ENCODE measurements around a stretch of chr22.

- PRO-cap: no peak
Measured at GRCh38 chr22:37568087-37568718, 7.9 kb downstream of the CDC42EP1 start.

GRCh38 chr22:37571128-37571504 lies 8.8 kb downstream of the LGALS2 start:
- PRO-cap: no peak

- PRO-cap: no peak
Measured at GRCh38 chr22:37607832-37608061, 887 bp upstream of the GGA1 start.

GRCh38 chr22:37633099-37633557 lies 6.3 kb upstream of the SH3BP1 start:
- PRO-cap: no peak

- PRO-cap: no peak
Measured at GRCh38 chr22:37677533-37677821, 2.0 kb downstream of the LGALS1 start.

DNA sequence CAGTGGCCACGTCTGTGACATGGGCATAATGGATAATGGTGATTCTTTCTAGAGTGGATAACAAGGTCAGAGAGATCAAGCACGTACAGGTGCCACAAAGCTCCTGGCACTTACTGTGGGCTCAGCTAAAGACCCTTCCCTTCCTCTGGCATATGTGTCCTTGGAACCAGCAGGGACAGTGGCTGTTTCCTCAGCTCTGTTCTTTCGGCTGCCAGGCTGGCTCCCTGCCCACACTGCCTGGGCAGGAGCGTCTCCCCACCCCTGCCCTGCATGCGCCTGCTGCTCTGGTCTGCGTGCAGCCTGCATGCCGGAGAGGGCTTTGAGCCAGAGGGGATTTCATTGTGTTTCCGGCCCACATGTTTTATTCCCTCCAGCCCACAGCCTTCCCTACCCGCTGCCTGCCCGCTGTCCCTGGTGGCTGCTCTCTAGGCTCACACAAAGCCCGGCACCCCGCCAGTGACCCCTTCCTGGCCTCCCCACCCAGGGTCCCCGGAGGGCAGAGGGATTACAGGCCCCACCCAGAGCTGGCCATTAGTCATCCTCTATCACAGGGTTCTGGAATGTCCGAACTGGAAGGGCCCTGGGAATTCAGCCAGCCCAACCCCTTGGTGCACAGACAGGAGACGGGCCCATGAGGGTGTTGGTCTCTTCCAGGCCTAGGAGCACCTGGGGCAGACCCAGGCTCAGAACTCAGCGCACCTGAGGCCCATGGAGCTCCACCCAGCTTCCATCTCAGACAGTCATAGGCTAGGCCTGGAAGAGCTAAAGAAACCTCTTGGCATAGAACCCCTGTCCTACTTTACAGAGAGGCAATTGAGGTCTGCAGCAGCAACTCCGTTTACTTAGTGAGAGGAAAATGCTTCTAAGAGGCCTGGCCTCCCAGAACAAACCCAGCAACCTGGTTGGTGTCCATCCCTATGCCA lies 52.5 kb upstream of the H1-0 start:
- PRO-cap: no peak

- PRO-cap: no peak
Measured at GRCh38 chr22:37804384-37804829, 622 bp upstream of the H1-0 start.

DNA sequence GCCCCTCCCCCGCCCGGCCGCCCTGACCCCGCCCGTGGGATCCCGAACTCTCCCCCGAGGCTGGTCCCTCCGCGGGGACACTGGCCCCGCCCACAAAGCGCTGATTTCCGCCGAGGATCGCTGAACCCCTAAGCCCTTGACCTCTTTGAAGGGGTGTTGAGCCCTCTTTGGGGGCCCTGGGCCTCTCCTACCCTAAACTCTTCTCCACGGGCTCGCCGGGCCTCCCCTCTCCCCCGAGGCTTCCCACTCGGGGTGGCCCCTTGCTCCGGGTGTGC lies 585 bp downstream of the MICALL1 start:
- PRO-cap: no peak

GRCh38 chr22:37920169-37920454 lies 14.0 kb downstream of the MICALL1 start:
- PRO-cap: no peak

- PRO-cap: no peak
Measured at GRCh38 chr22:37936907-37937274, 16.5 kb downstream of the C22orf23 start.

GRCh38 chr22:37987156-37987750 lies 2.9 kb upstream of the SOX10 start:
- PRO-cap: no peak

DNA sequence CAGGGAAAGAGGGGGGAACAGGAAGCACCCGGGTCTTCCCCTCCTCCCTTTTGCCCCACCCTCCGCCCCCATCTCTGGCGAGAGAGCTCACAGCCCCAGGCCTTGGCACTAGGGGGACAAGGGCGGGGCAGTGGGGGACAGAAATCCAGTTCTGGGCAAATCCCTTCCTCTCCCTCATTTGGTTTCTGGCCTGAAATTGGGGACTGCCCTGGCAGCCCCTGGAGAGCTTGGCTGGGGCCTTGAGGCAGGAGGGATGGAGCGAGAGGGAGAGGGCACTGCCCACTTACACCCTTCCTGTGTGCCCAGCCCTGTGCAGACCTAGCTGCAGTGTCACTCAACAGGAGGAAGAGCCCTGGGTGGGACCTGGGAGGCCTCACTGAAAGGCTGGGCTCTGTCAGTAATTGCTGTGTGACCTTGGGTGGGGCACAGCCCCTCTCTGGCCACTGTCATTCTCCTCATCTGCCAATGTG lies 12.0 kb upstream of the SOX10 start:
- PRO-cap: no peak

DNA sequence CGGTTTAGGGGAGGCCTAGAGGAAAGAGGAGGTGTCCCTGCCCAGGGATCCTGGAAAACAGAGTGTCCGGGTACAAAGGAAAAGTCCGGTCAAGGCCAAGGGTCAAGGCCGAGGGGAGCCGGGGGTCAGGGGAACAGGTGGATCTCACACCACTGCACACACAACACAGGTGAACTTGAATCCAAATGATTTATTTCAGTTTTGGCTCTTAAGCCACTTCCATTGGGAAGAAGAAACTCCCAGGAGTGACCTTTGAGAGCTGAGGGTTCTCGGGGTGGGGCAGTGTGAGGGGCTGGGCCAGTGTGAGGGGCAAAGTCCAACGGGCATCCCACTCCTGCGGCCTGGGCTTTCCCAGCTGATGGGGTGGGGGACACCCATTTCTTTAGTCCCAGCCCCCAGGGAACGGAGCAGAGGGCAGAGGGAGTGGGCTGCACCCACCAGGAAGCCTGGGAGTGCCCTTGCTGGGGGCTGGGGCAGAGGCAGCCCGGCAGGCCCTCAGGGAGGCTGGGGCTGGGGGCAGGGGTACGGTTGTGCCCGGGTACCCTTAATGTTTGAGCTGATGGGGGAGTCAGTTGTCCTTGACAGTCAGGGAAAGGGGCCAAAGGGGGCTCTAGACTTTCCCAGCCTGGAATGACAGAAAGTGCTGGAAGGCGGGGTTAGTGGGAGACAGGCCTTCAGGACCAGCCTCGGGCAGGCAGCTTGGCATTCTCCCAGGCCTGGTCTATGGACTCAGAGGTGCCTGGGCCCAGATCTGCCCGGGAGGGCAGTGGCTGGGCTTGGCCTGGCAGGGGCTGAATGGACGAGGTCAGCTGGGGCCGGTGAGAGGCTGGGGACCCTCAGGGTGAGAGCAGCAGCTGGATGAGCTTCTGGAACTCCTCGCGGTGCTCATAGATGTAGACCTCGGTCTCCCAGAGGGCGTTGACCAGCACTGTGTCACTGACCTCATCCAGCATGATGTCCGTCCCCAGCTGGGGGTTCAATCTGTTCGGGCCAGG lies 1.1 kb upstream of the BAIAP2L2 start:
- PRO-cap: no peak

DNA sequence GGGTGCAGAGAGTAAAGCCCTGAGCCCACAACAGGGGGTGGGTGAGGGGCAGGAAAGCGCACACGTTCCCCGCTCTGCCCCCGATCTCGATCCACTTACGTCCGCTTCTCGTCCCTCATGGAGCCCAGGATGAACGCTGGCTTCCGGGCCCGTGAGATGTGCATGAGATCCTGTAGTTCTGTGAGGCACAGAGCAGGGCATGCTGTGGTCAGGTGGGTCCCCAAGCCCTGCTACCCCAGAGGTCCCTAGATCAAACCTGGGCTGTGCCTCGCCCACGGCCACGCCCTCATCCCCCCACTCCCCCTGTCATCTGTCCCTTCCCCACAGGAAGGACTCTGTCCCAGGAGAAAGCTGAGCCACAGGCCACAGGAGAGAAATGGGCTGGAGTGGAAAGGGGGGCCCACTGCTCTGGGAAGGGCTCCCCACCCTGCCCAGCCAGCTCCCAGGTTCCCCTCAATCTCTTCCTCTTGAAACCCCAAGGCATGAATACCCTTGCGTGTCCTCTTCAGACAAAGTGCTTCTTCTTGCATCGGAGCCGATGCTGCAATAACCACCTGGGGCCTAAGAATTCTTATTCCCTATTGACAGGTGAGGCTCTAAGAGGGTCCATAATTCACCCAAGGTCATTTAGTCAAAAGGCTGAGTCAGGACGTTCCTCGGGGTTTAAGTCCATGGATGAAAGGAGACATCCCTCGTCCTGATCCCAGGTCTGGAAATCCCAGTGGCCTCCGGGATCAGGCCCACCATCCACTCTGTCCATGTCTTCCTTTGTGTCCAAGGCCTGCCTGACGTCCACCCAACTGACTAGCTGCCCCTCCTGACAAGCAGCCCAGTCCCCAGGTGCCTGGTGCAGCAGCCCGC lies 16.0 kb upstream of the BAIAP2L2 start:
- PRO-cap: no peak

GRCh38 chr22:38147248-38147522 lies 34.4 kb downstream of the PLA2G6 start:
- PRO-cap: no peak

DNA sequence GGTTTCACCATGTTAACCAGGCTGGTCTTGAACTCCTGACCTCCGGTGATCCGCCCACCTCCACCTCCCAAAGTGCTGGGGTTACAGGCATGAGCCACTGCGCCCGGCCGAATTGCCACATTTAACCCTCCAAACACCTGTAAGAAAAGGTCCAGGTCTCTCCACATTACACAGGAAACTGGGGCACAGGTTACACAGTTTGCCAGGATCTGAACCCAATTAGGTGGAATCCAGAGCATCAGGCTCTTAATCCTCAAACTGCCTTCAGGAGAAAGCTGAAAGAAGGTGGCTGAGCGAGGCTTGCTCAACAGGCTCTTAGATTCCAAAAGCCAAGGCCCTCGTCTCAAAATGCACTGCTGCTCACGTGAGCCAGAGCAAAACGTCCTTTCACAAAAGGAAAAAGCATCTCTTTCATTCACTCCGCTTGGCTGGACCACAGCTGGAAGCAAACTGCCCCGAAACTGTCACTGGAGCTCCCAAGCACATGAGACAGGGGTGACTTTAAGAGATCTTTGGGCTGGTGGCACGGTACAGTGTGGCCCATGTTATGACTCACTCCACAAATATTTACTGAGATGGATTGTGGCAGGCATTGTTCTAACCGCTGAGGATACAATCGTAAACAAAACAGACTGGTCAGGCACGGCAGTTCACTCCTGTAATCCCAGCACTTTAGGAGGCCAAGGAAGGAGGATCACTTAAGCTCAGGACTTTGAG lies 3.8 kb downstream of the PLA2G6 start:
- PRO-cap: no peak

- PRO-cap: no peak
Measured at GRCh38 chr22:38180711-38181562, 693 bp downstream of the PLA2G6 start.

GRCh38 chr22:38205847-38206349 lies 4.1 kb downstream of the MAFF start:
- PRO-cap: no peak

GRCh38 chr22:38214323-38215305 lies 12.8 kb downstream of the MAFF start:
- PRO-cap: no peak

- PRO-cap: no peak
Measured at GRCh38 chr22:38265539-38266621, 6.9 kb downstream of the TMEM184B start.